Tibial artery (tissue), 1 donor: ENCODE measurements around a stretch of chr3.

DNA sequence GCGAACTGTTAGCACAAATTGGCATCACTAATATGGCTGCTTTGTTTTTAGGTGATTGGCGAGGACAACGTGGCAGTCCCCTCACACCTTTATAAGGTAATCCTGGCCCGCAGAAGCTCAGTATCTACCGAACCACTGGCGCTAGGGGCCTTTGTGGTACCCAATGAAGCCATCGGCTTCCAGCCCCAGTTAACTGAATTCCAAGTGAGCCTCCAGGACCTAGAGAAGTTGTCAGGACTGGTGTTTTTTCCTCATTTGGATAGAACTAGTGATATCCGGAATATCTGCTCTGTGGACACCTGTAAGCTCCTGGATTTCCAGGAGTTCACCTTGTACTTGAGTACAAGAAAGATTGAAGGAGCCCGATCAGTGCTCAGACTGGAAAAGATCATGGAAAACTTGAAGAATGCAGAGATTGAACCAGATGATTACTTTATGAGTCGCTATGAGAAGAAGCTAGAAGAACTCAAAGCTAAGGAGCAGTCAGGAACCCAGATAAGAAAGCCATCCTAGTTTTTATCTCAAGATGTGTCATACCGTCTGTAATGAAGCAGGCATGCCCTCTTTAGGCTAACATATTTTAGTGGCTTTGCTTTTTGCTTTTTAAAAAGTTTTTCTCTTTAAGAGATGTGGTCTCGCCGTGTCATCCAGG, 27.8 kb downstream of the EXOG start:
- PRO-cap: no peak

DNA sequence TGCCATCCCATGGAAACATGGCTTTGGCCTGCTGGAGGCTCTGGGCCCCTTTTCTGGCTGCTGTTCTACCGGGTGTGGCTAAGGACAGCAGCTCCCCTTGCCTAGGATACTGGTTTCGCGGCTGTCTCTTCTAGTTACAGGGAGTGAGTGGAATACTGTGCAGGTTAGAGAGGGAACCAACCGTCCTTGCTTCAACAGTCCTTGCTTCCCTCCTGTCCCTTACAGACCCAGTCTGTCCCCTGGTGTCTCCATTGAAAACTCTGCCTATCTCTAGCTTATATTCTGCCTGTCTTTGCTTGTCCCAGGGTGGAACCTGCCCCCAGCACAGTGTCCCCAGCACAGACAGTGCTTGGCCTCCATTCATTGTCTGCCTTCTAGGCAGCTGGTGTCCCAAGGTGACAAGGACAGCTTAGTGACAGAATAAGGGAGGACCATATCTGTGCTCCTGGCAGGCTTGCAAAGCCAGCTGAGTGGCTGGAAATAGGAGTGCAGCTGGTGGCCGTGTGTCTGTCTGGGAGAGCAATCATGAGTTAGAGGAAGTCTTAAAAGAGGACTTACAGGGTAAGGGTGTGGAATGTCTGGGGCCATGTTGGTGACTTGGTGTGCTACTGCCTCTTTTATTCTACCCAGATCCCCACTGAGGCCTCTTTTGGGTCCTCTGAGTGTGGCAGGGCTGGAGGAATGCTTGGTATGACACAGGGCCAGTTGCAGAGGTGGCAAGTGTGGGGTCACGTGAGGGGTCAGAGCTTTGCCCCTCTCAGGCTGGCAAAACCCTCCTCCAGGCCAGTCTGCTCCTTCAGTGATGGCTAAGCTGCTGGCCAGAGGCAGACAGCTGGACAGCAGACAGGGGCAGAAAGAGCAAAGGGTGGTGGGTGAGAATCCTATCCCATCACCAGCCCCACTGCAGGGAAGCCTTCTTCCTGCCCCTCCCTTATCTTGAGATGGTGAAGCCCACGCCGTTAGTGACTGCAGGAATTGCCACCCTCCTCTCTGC, 33.3 kb downstream of the SCN5A start:
- PRO-cap: no peak

GRCh38 chr3:38717500-38717890, 68.0 kb upstream of the SCN5A start:
- PRO-cap: no peak

DNA sequence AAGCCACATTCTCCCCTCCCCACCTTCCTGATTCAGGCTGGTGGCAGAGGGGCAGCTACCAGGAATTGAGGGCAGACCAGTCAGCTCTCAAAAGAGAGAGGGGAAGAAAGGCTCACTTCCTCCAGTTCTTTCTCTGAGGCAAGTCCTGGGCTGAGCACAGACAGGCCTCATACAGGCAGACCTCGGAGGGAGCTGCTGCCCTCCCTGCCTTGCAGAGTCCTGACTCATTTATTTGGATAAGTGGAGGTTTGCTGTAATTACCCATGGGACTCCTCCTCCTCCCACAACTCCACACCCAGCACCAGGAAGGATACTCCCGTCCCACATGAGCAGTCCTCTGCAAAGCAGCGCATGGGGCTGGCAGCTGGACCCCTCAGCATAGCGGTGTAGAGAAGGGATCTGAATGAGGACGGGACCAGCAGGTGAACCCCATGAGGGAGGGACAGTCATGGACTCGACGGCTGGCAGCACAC, 13.4 kb upstream of the SCN10A start:
- PRO-cap: no peak

DNA sequence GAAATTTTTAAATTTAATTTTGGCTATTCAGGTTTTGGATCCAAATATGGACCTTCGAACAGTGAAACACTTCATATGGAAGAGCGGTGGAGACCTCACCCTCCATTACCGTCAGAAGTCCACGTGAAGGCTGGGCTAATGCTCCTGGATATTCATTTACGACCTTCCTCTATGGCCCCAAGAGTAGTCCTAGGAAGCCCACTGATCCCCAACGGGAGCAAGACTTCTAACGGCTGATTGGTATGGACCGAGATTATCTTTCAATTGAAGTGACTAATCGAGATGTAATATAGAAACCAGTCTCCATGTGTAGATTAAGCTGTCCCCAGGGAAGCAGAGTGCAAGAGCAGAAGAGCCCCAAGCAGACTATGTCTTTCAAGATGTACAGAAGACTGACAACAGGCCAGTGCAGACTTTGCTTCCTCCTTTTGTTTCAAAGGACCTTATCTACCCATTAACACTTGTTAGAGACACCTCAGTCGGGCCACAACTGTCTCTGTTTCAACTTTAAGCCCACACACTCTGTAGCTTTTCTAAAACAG, 12.7 kb downstream of the GORASP1 start:
- PRO-cap: no peak

DNA sequence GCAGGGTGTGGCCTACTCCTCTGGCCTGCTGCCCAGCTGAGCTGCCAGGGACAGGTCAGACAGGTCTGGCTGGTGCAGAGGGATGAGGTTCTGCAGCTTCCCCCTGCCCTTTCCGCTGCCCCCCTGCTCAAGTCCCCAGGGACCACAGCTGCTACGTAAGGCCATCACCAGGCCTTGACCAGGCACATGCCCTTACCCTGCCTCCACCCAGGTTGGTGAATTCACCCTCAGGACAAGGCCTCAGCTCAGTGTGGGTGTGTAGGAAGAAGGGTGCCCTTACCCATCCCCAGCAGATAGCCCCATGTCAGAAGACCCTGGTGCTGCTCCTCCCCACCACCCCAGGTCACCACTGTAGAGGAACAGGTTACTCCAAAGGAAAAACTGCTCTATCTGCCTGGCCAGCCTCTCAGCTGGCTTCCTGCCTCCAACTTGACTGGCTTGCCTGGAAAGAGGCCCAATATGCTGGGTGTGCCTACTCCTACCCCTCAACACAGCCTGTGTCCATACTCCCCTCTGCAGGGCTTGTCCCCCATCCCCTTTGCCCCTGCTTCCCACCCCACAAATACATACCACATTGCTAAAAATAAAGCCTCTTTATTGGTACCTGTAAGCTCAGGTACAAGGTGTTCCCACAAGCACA, 12.0 kb downstream of the CSRNP1 start:
- PRO-cap: no peak

- PRO-cap: no peak
Observed at GRCh38 chr3:39143808-39144601, 9.4 kb downstream of the CSRNP1 start.

DNA sequence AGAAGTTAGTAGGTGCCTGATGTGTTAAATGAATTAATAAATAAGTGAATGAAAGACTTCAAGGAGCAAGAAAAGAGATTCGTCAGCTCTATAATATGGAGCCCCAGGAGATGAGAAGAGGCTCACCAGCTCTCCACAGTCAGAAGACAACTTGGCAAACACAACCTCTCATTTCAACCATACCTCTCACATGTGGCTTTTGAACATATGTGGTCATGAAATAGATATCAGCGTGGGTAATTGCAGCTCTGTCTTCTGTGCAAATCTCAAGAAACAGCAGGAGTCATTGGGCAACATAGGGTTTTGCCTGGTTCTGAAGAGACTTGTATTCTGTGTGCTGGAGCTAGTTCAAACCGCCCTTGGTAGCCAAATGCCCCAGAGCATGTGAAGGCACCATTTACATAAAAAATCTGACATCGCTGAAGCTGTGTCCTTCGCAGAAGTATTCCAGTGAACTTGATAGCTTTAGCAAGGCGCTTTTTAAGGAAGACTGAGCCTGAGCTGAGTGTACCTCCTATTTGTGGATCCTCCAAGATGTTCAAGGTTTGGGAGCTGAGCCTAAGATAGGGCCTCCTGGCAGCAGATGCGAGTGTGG, 8.4 kb downstream of the CX3CR1 start:
- PRO-cap: no peak

GRCh38 chr3:39396523-39397324, 9.8 kb upstream of the RPSA start:
- PRO-cap: no peak

- PRO-cap: no peak
Observed at GRCh38 chr3:39954397-39955434, 145.3 kb downstream of the MYRIP start.

GRCh38 chr3:40524091-40524644, 592 bp upstream of the ZNF621 start:
- PRO-cap: no peak

- PRO-cap: no peak
Observed at GRCh38 chr3:40975439-40976421, 223.6 kb upstream of the CTNNB1 start.

GRCh38 chr3:41200419-41201078, 1.2 kb downstream of the CTNNB1 start:
- PRO-cap: unidirectional peak, minus-strand start at chr3:41200829

DNA sequence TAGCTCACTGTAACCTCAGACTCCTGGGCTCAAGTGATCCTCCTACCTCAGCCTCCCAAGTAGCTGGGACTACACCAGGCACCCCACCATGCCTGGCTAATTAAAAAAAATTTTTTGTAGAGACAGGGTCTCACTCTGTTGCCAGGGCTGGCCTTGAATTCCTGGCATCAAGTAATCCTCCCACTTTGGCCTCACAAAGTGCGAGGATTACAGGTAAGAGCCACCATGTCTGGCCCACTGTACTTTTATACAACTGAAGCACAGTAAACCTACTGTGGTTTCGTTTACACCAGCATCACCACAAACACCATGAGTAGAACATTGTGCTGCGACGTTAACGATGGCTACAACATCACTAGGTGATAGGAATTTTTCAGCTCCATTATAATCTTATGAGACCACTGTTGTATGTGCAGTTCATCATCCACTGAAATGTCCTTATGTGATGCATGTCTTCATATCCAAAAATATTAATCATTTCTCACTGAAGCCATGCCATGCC, 11.6 kb downstream of the CTNNB1 start:
- PRO-cap: no peak

DNA sequence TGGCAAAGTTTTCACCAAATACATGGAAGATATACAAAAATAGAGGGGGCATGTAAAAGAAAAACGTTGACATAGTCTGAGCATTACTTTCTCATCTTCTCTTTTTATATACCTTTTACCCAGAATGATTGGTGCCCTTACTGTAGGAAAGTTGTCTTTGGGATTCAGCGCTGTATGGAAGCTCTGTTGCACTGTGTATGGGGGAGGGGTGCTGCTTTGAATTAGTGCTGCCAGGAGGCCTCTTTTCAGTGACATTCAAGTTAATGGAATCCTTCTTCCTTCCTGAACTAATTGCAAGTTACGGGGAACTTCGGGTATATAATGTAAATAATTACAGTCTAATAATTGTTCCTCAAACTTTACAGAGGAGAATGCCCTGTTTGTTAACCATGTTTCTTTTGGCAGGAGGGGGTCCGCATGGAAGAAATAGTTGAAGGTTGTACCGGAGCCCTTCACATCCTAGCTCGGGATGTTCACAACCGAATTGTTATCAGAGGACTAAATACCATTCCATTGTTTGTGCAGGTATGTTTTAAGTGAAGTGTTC, 36.1 kb downstream of the CTNNB1 start:
- PRO-cap: no peak

GRCh38 chr3:41237958-41238423, 38.7 kb downstream of the CTNNB1 start:
- PRO-cap: no peak

GRCh38 chr3:41381695-41382905, 182.8 kb downstream of the CTNNB1 start:
- PRO-cap: no peak

GRCh38 chr3:42014513-42014586, 52.4 kb upstream of the ULK4 start:
- PRO-cap: no peak

GRCh38 chr3:42035350-42036402, 55.5 kb upstream of the TRAK1 start:
- PRO-cap: no peak

DNA sequence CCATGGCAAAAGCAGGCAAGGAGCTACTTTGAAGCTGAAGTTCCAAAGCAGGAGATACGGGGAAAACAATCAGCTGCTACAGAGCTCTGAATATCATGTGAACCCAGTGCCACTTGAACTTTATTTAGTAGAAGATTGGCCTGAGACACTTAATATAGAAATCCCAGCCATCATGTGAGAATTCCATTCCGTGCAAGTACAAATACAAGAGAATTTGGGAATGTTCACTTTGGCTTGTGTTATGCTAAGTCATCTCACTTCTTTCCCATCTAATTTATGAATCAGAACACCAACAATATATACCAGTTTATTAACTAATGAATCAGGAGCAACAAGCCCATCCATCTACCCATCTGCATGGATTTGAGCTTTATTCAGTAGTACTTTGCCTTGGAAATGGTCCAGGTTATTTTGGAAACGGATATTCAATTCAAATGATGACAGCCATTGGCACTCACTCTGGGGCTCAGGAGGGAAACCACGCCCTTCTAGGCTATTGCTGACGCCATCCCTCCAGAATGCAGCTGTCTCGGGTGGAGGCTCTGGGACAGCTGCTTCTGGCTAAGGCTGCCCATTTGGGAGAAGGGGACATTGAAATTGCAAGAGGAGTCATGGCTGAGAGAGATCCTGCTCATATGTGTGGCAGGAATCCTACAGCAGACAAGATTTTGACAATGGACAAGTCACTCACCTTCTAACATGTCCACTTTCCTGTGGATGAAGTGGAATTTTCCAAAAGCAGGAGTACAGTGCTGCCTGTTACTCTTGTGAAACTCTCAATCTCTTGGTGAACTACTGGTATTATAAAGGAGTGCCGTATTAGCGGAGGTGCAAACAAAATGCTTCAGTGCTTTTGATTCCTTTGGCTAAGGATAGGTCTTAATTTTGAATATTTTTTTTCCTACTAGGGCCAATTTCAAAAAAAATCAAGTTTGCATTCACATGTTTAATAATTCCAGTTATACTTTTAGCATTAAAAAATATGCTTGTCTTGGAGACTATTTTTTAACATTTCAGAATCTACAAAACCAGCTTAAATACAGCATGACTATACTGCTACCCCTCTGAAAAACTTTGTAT, 29.4 kb upstream of the TRAK1 start:
- PRO-cap: unidirectional peak, plus-strand start at position 523 of the sequence